ENCODE measurements around a stretch of chr1.

DNA sequence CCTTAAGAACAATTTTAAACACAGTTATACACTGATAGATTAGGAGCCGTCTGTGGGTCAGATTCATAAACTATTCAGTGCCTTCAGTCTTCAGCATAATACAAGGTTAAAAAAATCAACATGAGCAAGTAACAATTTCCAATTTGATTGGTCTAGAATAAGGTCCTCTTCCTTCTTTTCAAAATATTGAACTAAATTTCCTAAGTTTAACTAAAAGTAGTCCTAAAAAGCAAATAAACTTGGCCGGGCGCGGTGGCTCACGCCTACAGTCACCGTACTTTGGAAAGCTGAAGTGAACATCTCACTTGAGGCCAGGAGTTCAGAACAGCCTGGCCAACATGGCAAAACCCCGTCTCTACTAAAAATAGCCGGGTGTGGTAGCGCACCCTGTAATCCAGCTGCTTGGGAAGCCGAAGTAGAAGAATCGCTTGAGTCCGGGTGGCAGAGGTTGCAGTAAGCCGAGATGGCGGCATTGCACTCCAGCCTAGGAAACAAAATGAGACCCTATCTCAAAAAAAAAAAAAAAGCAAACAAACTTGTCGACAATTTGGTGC, 15.7 kb downstream of the ANKRD13C start:
- PRO-cap, 2 experiments, result no peak in any of the 2 experiments

DNA sequence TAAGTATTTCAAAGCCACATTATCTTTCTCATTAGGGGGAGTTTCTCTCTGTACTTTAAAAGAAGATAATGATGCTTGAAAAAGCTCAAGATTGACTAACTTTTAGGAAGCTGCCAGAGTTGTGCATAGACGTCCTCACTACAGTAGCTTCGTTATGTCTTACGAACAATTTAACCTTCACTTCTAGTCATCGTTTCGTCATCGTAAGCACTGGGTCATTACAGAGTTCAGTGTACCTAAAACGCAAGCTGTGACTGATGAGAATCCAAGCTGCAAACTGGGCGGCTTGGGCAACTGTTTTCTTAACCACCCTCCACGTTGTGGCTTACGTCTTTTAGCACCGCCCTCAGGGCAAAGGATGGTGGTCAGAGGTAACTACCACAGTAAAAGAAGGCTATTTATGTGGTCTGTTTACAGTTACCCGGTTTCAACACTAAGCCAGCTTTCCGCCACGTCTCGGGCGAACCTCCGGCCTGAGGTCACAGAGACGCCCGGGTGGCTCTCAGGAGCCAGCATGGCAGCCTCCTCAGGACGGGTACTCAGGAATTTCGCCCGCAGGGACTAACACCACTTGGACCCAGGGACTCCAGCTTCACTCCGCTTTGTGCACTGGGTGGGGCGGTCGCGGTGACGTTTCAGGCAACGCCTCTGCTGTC, 447 bp upstream of the CTH start:
- PRO-cap, 2 experiments, result peak in 2 of 2 experiments; most common plus-strand start position 354 of the sequence (in 1); most common minus-strand start position 279 of the sequence (in 2)

DNA sequence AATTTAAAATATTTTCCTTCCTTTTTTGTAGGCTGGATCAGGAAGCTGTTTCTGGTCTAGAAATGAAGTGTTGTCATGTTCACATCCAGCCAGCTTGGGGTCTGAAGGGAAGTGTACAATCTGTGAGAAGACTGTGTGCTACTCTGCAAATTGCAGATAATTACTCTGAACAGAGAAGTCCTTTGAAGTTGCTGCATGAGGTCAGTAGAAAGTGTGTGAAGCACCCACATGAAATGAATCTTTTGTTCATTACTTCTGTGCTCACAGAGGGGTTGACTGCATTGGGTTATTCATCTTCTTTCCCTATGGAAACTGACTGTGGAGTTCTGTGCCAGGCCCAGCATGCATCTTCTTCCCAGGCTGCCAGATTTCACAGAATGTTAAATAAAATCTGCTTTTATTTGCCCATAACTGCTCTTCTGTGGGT, 47.0 kb downstream of the CTH start:
- PRO-cap, 2 experiments, result no peak in any of the 2 experiments

DNA sequence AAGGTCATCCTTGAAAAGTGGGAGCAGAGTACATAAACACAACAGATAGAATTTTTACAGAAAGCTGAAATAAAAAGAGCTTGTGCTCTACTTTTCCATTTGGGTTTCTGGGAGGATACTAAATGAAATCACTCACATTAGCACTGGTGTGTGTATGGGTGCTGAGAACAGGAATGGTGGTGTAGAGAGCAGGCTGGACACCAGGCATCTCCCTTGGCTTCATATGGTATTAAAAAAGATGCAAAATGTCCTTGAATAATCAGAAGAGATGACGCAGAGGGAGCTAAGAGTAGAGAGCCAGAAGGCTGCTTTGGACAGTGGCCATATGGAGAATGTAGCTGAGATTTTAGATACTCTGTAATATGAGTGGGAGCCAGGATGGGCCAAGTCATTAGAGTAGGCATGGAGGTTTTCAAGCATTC, 112.3 kb upstream of the ZRANB2 start:
- PRO-cap, 2 experiments, result no peak in any of the 2 experiments

DNA sequence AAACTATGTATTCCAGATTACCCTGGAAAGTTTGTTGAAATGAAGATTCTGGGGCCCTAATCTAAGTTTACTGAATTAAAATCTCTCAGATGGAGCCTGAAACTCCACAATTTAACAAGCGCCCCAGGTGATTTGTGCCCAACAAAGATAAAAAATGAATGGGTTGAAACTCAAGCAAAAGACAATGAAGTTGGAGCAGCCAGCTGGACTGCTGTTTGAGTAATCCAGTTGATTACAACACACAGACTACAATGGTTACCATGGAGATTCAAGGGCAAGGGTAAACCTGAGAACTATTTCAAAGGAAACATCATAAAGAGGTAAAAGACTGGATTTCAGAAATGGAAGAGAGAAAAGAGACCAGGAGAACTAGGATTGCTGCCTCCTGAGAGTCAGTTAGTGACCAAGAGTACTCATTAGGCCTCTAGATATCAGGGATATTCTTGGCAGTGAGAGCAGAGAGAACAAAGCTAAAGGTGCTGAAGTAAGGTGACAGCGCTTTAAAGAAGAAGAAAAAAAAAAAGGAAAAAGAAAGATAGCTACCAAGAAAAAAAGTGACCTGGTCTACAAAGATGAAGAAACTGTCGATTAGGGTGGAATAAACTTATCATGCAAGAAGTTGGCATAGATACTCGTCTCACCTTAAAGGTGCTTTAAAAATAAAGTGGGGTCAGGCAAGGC, 44.5 kb downstream of the LRRC53 start:
- PRO-cap, 2 experiments, result no peak in any of the 2 experiments

DNA sequence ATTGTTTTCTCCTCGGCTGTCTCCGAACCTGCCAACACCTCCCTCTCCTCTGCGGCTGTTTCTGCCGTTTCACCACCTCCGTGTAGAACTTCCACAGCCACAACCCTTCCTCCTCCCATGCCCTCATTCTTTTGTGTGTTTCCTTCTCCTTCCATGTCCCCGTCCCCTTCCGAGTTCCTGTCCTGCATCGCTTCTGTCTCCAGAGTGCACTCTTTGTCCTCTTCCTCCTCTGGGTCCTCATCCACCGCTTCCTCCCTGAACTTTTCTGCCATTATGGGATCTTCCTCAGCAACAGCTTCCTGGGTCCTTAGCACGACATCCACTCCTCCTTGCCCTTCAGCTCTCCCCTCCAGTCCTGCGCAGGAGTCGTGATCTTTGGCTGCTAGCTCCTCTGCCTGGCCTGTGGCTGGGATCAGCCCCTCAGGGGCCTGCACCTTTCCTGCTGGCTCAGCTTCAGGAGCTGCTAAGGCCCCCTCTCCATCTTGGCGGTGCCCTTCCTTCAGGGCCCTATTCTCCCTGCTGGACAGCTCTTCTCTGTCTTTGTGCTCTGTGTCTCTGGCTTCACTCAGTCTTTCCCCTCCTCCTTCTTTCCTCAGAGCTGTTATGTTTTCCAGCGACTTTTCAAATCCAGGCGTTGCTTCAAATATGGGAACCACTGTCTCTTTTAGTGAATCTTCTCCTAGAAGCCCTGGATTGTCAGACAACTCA, 59.3 kb upstream of the LRRC53 start:
- PRO-cap, 2 experiments, result no peak in any of the 2 experiments

- PRO-cap, 2 experiments, result no peak in any of the 2 experiments
Observed at GRCh38 chr1:74714969-74715199, 18.0 kb downstream of the CRYZ start.

DNA sequence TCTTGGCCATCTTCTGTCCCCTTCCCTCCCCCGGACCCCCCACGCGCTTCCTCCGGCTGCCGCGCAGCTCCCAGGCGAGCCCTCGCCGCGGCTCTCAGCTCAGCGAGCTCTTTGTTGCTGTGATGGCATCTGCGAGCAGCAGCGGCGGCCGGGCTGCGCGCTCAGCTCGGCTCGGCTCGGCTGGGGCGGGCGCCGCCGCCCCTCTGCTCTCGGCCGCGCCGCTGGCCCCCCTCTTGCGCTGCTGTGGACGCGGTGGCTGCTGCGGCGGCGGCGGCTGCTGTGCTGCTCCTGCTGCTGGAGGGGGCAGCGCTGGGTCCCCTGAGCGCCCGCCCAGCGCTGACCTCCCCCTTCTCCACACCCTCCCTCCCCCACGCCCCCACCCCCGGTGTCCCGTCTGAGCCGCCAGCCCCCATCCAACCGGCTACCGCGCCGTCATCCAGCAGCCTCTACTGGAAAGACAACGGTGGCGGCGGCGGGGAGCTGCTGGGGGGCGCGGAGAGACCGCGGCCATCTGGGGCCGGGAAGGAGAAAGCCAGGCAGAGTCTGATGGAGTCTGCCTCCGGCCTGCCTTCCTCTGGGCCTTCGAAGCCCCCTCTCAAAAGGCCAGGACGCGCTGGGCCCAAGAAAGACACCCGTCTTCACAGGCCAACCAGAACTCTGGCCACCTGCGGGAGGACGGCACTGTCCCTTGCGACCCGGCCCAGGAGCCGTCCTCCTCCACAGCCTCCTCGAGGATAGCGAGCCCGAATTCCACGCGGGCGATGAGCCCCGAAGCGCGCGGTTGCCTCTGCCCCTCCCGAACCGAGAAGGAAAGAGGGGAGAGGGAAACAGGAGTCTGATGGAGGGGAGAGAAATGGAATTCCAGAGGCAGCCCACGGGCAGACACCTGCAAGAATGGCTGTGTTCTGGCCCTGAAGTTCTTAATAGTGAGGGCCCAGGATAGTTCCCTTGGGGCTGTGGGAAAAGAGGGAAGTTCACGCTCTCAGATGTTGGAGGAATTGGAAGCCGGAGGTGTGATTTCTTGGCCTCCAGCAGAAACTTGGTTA, 5.3 kb upstream of the SLC44A5 start:
- PRO-cap, 2 experiments, result no peak in any of the 2 experiments

DNA sequence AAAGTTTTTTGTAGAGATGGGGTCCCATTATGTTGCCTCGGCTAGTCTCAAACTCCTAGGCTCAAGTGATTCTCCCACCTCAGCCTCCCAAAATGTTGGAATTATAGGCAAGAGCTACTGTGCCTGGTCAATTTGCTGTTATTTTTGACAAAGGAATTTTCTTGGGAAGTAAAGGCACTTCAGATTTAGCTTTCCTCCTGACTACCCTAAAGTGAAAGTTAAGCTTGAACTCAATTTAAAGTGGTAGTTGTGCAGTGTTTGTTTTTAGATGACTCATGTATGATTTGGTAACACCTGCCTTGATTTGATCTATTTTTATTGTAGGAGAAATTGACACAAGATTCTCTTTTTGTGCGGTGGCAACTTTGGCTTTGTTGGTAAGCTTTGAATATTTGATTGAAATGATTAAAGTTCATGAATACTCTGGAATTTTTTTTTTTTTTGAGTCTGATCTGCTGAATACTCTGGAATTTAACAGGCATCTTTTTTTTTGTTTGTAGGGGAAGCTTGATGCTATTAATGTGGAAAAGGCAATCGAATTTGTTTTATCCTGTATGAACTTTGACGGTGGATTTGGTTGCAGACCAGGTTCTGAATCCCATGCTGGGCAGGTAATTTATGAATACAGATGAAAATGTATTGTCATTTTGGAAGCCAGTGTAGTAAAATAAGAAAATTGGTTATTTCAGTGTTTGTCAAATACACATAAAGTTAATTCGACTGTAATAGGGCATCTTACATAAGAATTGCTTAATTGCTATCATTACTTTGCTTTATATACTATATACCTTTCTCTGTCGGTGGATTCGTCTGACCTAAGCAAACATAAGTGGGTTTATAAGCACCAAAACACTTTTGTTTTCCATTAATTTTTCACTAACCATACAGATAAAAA, 5.2 kb downstream of the RABGGTB start:
- PRO-cap, 2 experiments, result peak in 2 of 2 experiments; most common plus-strand start position 338 of the sequence (in 1); most common minus-strand start position 208 of the sequence (in 2)

GRCh38 chr1:76868109-76868917, 1.0 kb downstream of the ST6GALNAC5 start:
- PRO-cap, 2 experiments, result no peak in any of the 2 experiments

DNA sequence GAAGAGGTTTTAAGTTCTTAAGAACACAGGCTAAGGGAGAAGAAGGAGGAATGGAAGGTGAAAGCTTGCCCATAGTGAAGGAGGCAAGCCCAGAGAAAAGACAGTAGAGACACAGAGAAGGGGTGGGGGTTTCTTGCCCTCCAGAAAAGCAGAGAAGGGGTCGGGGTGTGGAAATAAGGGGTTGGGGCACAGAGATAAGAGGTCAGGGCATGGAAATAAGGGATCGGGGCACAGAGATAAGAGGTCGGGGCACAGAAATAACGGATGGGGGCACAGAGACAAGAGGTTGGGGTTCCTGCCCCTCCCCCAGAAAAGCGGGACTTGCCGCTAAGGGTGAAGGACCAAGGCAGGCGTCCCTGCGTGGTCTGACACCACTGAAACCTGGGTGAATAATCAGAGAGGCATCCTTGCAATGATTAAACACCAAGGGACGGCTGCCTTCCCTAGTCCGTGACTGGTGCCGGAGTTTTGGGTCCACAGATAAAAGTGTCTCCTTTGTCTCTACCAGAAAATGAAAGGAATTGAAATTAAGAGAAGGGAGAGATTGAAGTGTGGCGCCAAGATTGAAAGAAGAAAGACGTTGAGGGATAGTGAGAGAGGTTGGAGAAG, 32.0 kb downstream of the ST6GALNAC5 start:
- PRO-cap, 2 experiments, result no peak in any of the 2 experiments

DNA sequence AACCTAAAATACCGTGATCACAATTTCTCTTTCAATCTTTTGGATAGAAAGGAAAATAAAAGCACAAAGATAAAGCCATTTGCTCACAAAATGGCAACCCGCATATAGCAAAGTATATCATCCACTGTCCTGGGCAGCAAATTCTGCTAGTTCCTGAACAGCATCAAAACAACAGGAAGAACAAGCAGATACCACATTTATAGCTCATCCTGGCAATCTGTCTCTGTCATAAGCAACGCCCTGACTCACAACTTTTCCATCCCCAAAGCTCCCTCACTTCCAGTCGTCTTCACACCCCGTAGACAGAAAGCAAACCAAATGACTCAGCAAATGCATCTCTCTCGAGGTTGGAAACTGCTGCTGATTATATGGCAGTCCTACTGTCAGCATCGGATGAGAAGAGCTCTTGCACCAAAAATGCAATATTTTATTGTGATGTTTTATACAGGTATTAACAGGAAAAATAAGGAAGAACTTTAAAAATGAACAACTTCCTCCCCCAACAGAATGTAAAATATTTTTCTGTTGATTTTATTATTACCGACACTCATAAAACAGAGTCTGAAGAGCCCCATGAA, 65.9 kb downstream of the AK5 start:
- PRO-cap, 2 experiments, result no peak in any of the 2 experiments

DNA sequence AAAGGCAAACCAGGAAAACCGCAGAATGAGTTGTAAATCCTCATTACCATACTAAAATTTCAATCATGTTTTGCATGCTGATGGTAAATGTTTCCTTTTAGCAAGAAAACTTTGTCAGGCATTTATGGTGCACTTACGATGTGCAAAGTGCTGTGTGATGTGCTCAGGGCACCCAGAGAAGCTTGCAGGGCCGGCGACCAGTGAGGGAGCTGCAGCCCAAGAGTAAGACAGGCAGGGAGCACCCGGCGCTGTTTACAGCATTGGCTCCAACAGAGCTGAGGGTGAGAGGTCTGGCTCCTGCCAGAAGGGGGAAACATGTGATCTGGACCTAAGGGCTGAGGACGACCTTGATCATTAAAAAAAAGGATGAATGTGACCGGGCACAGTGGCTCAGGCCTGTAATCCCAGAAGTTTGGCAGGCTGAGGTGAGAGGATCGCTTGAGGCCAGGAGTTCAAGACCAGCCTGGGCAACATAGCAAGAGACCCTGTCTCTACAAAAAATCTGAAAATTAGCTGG, 167.0 kb downstream of the ZZZ3 start:
- PRO-cap, 2 experiments, result no peak in any of the 2 experiments

DNA sequence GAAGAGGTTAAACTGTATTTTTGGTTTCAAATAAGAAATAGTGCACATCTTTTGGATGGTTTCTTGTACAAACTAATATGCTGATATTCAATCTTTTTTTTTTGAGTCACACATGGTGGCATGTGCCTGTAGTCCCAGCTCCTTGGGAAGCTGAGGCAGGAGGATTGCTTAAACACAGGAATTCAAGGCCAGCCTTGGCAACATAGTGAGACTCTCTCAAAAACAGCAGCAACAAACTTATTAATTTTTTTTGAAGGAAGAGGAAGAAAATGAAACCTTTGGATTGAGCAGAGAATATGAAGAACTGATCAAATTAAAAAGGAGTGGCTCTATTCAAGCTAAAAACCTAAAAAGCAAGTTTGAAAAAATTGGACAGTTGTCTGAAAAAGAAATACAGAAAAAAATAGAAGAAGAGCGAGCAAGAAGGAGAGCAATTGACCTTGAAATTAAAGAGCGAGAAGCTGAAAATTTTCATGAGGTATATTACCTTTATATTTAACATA, 43.3 kb downstream of the FUBP1 start:
- PRO-cap, 2 experiments, result no peak in any of the 2 experiments

DNA sequence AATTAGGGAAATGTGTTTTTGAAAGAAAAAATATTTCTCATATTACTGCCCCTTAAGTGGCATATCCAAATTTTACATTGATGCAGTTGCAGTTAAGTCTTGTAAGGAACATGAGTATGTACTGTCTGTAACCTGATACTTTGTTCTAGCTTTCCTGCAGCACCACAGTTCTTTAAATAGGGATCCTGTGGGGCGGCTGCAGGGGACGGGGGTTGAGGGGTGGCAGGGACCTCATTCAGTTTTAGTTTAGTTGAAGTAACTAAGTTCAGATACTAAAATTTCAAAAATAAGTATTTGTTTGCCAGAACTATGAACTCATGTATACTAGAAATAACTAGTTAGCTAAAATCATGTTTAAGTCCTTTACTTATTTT, 768 bp upstream of the DNAJB4 start:
- PRO-cap, 2 experiments, result peak in 2 of 2 experiments; most common plus-strand start position 167 of the sequence (in 1)

- PRO-cap, 2 experiments, result no peak in any of the 2 experiments
Observed at GRCh38 chr1:78492426-78492789, 1.6 kb downstream of the PTGFR start.

- PRO-cap, 2 experiments, result no peak in any of the 2 experiments
Observed at GRCh38 chr1:78850937-78851370, 155.6 kb downstream of the ADGRL4 start.

GRCh38 chr1:79188143-79188881, 181.8 kb upstream of the ADGRL4 start:
- PRO-cap, 2 experiments, result no peak in any of the 2 experiments

DNA sequence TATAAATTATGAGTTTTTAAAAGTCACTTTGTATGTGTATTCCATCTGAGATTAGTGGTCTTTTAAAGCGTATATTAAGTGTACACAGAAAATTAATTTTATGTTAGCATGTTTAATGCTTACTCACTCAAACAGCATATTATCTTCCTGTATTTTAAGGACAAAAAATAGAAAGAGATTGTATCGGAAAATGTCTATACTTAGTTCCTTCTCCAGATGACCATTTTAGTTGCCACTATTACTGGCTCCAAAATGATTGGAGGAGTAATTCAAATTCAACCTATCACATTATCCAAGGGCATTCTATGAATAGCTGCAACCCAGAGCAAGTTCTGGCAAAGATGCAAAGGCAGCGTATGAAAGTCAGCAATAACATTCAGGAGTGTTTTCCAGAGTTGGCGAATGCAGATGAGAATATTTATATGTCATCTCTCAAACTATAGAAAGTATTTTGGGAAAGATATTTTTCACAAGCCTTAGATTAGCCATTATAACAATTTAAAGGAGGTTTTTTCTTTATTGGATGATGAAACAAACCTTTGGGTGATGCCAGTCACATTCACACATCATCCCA, 389.8 kb upstream of the ADGRL2 start:
- PRO-cap, 2 experiments, result no peak in any of the 2 experiments

DNA sequence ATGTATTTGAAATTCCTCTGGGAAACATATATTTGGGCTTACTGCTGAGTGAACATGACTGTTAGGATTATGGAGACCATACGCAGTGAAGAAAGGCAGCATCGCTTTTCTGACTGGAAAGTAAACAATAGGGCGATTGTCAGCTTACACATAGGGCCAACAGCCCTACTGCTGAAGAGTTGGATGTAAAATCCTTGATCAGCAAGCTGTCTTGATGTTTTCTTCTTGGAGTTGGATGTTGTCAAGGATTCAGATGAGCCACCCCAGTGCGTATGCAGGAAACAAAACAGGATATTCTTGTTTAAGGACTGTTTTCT, 368.6 kb upstream of the ADGRL2 start:
- PRO-cap, 2 experiments, result no peak in any of the 2 experiments